Gastroesophageal sphincter (tissue), 4 donors: ENCODE measurements around a stretch of chr16.

- PRO-cap: no peak
- RAMPAGE, long total RNA, 4 experiments: no peak in any of the 4 experiments
These were observed 43.3 kb downstream of the MAP1LC3B start for GRCh38 chr16:87435264-87436033.

DNA sequence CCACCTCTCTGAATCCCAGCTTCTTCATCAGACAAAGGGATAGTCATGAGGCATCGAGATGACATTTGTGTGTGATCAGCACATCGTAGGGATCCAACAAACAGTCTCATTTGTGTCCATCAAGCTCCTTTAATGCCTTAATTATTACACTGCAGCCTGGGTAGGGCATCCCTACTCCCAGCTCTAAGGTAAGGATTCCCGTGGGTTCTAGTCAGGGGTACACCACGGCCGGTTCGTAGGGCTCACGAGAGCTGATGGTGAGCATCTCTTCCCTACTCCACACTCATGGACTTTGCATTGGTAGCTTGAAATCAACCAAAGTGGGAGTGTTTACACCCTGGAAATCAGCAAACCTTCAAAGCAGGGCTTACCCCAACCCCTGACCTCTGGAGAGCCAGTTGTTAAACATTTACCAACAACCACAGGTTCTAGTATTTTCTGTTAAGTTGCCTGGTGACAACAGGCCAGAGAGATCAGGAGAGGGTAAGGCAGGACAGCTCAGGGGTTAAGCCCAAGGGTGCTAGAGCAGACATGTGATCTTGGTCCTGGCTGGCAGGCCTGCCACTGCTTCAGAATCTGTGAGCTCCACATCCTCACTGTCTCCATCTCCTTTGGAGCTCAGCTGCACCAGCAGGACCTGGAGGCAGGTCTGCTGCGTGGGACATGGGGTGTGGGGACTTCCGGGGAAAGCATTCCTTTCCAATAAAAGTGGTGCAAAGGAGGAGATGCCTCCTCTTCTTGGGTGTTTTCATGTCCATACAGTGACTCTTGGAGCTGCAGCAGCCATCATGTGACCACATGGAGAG lies 36.0 kb upstream of the ZCCHC14 start:
- PRO-cap: no peak
- RAMPAGE, long total RNA, 4 experiments: no peak in any of the 4 experiments

DNA sequence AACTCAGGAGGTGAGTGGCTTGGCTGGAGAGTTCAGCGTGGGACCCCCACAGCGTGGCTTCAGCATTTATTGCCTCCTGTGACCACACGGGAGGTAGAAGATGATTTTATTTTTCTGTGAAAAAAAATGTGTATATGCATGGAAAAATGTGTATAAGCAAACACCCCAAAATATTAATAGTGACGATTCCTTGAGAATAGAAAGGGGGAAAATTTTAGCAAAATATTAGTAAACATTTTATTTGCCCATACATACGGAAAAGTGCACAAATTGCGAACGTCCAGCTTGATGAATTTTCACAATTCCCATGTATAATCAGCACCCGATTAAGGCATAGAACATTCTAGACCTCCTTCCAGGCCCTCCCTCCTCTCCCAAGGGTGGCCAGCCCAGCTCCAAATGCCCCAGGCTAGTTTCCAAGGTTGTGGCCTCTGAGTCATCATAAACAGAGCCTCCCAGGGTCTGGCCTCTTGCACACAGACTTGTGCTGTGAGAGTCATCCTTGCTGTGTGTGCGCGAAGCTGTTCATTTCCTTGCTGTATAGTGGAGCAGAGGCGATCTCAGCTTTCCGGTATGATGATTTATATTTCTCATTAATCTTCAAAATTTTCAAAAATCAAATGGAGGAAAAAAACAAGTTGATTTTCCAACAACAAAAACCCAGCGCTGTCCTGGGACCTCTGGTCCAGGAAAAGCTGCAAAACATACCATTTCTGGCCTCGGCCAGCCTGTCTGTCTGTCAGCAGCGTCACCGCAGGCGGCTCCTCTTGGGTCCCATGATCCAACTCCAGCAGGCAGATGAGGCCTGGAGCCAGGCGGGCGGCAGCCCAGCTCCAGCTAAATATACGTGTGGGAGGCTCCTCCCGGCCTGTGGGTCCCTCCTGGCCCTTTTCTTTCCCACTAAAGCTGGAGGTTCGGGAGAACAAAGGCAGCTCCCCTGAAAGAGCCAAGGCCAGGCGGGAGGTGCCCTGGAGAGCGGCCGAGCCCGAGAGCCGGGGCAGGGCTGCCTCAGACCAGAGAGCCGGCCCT lies 20.4 kb upstream of the JPH3 start:
- PRO-cap: bidirectional peak, plus-strand start at position 797 of the sequence, minus-strand start at position 513 of the sequence
- RAMPAGE, long total RNA, 4 experiments: no peak in any of the 4 experiments

DNA sequence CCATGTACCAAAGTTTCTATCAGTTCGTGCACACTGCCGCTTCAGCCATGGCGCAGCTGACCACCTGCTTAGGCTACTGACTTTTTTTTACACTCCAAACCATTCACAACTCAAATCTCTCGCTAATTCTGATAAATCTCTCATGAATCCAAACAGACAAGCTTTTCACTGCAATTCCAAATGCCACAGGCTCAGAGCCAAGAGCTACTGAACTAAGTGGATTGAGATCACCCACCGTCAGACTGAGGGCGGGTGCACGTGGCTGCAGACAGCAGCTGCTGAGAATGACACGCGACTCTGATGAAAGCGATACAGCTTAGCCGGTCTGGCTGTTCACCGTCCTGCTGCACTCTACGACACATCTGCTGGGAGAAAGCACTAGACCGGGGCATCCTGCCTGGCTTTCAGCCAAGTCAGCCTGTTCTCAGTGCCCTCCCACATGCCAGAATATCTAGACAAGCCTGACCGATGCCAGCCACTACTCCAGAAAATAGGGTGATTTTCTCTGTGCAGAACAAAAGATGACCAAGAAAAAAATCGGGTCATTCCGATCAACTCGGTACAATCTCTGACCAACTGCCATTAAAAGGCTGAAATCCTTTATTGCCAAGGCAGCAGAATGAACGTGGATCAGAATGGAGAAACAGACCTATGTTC lies 42.5 kb downstream of the KLHDC4 start:
- PRO-cap: no peak
- RAMPAGE, long total RNA, 4 experiments: no peak in any of the 4 experiments

DNA sequence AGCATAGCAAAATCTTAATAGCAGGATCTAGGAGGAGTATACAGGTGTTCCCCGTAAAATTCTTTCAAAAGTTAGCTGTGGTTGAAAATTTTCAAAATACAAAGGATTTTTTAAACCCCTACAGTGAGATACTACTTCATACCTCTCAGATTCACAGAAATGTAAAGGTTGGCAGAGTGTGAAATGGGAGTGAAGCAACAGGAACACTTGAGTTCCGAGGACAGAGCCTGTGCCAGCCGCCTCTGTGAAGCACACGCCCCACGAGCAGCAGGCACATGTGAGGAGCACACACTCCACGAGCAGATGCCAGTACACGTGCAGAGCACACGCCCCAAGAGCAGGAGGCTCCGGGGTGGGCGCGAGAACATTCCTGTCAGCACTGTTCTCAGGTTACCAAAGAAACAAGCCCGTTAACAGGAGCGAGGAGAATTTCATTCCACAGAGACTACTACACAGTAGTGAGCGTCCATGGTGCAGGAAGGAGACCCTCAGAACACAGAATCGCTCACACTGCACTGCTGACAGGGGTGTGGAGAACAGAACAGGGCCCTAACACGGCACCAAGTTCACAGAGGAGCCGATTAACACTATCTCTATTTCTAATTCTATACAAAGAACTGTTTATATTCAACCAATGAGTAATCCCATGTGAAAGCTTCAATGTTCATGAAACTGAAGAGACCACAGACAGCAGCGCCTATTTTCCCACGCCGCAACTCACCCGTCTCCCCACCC lies 40.2 kb downstream of the KLHDC4 start:
- PRO-cap: no peak
- RAMPAGE, long total RNA, 4 experiments: no peak in any of the 4 experiments

GRCh38 chr16:87800429-87800845 lies 34.7 kb upstream of the KLHDC4 start:
- PRO-cap: no peak
- RAMPAGE, long total RNA, 4 experiments: no peak in any of the 4 experiments

DNA sequence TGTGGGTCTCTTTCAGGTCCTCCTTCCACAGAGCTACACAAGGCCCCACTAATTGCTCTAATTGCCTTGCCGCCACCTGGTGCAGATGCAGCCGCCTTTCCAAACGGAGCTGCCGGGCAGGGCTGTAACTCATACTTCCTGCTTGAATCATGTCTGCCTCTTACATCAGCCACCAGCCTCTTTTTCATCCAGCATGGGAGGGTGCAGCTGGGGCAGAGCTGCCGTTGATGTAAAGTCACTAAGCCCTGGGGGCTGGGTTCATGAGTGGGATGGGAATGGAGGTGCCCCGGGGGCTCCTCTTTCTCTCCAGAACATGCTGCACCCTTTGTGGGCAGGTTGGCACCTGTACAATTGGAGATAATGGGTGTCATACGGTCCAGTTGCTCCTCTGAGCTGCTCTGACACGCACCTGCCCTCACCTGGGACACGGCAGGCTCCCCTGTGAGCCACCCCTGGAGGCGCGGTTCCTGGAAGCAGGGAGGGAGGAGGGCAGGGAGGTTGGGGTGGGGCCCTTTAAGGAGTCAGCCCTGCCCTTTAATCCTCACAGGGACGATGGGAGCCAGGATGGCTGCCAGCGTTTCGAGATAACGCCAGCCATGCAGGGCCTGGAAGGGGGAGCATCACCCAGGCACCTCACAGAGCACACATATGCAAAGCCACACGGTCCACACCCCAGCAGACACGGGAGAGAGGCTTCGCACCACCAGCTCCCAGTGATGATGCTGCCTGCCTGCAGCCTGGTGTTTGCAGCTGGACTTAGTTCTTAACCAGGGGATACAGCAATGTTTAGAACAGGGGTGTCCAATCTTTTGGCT lies 41.2 kb upstream of the KLHDC4 start:
- PRO-cap: no peak
- RAMPAGE, long total RNA, 4 experiments: no peak in any of the 4 experiments

- PRO-cap: no peak
- RAMPAGE, long total RNA, 4 experiments: no peak in any of the 4 experiments
These were observed 4.3 kb downstream of the BANP start for GRCh38 chr16:87955386-87956116.

DNA sequence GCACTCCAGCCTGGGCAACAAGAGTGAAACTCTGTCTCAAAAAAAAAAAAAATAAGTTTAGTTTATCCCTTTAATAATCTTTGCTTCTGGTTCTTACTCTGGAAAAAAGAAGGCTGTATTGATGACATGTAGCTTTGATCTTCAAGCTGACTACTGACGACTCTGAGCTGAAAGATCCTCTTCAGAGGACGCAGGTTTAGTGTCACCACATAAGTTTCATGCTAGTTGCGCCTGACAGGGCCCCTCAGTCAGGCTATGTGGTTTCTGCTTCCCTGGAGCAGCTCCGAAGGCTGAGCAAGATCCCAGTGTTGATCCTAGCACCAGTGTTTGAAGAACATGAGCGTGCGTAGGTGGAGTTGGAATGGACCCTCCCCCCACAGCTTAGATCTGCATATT lies 17.2 kb downstream of the BANP start:
- PRO-cap: no peak
- RAMPAGE, long total RNA, 4 experiments: no peak in any of the 4 experiments

- PRO-cap: no peak
- RAMPAGE, long total RNA, 4 experiments: no peak in any of the 4 experiments
These were observed 144.1 kb upstream of the ZNF469 start for GRCh38 chr16:88238514-88239225.

GRCh38 chr16:88240072-88240517 lies 142.7 kb upstream of the ZNF469 start:
- PRO-cap: no peak
- RAMPAGE, long total RNA, 4 experiments: no peak in any of the 4 experiments

DNA sequence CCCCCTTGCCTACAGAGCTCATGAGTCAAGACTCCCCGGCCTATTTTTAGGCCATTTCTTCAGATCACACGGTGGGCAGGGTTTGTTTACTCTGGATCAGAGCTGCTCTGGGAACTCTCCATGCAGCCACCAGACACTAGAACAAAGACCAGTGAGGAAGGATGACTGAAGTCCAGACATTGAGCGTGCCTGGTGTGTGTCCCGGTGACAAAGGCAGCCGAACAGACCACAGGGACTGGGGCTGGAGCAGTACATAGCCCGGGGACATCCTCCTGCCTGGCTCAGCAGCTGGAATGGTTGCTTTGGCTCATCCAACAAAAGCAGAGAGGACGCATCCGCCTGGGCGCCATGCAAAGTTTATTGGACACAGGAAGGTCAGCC lies 137.1 kb upstream of the ZNF469 start:
- PRO-cap: no peak
- RAMPAGE, long total RNA, 4 experiments: no peak in any of the 4 experiments

- PRO-cap: no peak
- RAMPAGE, long total RNA, 4 experiments: no peak in any of the 4 experiments
These were observed 78.7 kb upstream of the ZNF469 start for GRCh38 chr16:88303893-88304697.

DNA sequence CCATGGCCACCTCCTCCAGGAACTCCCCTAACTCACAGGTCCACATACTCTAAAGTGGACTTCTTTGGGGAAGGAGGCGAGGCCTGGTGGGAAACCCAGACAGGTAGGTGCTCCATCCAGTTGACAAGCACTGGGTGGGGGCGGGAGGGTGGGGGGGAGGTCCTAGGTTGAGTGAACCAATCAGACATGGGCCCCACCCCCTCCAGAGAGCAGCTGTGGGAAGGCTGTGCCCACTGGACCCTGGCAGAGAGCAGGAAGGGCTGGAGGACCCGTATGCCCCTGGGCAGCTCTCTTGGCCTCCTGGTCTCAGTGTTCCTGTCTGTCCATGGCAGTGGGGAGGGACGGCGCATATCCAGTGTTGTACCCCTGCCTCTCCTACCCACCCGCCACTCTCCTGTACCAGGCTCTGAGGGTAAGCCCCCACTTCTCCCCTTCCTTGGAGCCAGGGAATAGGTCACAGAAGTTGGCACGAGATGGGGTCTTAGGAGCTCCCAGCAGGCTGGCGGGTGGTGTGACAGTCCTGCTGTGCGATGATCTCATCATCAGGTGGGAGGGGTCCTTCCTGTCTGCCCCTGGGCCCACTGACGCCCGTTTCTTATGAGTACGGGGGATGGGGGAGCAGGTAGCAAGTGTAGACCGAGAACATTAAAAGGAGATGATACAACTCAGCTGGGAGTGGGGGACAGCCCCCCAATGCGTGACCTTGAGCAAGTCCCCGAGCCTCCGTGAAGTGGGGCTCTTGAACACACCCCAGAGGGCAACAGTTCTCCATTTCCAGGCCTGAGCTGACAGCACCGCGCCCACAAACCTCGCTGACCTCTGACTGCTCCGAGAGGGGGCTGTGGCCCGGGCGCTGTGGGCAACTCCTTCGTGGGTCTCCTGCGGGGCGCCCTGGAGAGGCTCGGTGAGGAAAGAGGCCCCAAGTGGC lies 1.3 kb upstream of the ZFPM1 start:
- PRO-cap: no peak
- RAMPAGE, long total RNA, 4 experiments: no peak in any of the 4 experiments

- PRO-cap: unidirectional peak, minus-strand start at chr16:88456117
- RAMPAGE, long total RNA, 4 experiments: no peak in any of the 4 experiments
These were observed 3.1 kb downstream of the ZFPM1 start for GRCh38 chr16:88455891-88456790.

GRCh38 chr16:88467315-88467776 lies 14.3 kb downstream of the ZFPM1 start:
- PRO-cap: no peak
- RAMPAGE, long total RNA, 4 experiments: no peak in any of the 4 experiments

DNA sequence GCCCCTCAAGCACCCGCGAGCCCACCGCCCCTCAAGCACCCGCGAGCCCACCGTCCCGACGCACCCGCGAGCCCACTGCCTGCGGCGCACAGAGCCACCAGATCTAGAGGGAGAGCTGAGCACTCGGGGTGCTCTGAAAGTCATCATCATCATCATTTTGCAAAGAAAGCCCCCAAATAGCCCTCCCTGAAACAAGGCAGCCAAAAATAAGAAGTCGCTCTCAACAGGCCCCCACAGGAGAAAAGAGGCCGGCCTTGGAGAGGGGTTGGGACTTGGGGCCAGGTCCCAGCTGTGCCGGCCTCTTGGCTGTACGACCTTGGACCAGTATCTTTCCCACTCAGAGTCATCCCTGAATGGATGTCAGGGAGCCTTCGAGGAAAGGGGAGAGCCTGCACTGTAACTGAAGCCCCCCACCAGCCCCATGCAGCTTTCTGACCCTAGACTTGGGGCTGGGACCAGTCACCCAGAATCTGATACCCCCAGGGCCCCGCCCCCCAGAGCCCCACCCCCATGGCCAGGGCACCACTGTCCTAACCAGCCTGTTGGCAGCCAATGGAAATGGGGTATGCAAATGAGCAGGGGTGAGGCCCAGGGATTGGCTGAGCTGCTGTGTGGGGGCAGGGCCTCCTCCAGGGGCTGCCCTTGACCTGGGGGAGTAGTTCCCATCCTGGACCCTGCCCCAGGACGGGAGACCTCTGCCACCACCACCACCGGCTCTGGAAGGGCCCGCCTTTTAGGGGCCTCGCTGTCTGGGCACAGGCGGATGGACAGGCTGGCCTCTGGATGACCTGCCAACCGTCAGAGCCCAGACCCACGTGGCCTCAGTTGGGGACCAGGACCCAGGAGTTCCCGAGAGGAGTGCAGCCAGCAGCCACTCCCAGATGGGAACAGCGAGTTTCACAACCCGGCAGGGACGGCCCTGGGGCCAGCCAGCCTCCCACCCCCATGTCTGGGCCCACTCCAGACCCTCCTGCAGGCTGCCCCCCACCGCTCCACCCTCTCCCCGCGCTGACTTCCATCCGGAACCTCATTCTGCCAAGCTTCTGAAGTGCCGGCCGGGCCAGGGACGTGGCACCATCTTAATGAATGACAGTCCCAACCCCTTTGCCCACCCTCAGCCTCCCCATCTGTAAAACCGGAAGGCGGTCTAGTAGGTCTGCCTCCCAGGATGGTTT lies 15.5 kb downstream of the ZFPM1 start:
- PRO-cap: no peak
- RAMPAGE, long total RNA, 4 experiments: no peak in any of the 4 experiments

GRCh38 chr16:88503371-88503784 lies 50.3 kb downstream of the ZFPM1 start:
- PRO-cap: no peak
- RAMPAGE, long total RNA, 4 experiments: no peak in any of the 4 experiments

GRCh38 chr16:88507144-88507855 lies 54.2 kb downstream of the ZFPM1 start:
- PRO-cap: no peak
- RAMPAGE, long total RNA, 4 experiments: no peak in any of the 4 experiments

DNA sequence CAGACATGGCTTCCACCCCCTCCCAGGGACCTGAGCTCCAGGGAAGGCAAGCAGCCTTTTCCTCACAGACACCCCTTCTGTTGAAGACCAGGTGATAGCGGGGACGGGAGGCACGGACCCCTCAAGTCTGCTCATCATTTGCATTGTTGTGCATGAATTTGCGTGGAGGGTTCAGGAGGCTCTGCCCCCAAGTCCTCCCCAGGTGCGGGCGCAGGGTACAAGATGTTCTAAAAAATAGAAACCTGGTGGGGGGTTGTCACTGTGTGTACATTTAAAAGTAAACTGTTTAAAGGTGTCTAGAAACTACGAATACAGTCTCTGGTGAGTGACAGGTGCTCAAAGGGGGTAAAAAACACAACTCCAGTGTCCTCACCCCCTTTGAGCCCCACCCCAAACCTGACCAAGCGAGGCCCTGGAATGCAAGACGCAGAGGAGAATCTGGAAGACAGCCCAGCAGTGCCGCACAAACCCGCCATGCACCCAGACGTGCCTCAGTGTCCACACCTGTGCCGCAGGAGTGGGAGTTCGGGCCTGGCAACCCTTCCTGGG lies 33.4 kb upstream of the ZC3H18 start:
- PRO-cap: no peak
- RAMPAGE, long total RNA, 4 experiments: no peak in any of the 4 experiments